Melanocyte of skin (primary cell): ENCODE measurements around a stretch of chr6.

GRCh38 chr6:163338749-163339587 is 75.5 kb upstream of the QKI start:
- CAGE, long polyA plus RNA, 2 experiments = no peak in any of the 2 experiments

GRCh38 chr6:163341425-163342250 is 72.9 kb upstream of the QKI start:
- CAGE, long polyA plus RNA, 2 experiments = no peak in any of the 2 experiments

DNA sequence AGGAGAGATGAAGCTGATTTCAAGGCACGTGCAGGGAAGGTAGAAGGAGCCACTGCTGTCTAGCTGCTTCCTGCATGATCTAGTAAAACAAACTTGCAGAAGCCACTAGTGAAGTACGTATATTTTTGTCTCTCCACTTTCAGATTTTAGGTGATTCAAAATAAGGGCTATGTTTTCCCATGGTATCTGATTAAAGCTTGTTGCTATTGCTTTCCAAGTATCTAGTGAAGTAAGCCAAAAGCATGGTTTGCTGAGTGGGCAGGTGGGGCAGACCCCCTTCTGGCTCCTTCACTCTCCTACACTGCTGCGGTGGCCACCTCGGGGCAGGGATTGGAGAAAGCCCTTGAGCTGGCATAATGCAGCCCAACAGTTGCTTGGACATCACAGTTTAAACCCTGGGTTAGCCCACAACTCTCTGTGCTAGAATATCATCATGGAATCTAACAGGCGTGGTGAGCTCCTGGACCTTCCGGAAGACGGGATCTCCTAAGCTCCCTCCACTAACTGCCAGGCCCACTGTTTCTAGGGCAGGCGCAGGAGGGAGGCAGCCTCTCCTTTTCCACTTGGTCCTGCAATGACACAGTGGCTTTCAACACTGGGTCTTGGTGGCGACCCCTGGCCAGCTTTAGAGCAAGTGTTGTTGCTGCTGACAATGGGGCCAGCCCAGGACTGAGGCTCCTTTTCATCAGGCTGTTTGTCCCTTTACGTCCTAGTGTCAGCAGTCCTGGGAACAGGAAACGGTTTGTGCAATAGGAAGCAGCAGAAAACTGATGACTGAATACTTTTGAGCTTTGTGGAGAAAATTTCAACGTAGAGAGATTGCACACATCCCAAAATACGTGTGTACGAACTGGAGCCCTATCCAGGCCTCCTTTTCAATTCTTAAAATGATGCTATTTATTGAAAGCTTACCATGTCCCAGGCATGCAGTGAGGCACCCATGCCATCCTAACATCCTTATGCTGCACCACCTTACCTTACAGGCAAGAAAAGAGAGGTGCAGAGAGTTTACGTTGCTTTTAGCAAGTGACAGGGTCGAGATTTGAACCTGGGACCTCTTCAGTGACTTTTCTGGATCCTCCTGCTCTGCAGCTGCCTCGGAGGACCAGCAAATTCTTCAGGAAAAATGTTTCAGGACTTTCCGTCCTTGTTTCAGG is 9.7 kb upstream of the QKI start:
- CAGE, long polyA plus RNA, 2 experiments = no peak in any of the 2 experiments

DNA sequence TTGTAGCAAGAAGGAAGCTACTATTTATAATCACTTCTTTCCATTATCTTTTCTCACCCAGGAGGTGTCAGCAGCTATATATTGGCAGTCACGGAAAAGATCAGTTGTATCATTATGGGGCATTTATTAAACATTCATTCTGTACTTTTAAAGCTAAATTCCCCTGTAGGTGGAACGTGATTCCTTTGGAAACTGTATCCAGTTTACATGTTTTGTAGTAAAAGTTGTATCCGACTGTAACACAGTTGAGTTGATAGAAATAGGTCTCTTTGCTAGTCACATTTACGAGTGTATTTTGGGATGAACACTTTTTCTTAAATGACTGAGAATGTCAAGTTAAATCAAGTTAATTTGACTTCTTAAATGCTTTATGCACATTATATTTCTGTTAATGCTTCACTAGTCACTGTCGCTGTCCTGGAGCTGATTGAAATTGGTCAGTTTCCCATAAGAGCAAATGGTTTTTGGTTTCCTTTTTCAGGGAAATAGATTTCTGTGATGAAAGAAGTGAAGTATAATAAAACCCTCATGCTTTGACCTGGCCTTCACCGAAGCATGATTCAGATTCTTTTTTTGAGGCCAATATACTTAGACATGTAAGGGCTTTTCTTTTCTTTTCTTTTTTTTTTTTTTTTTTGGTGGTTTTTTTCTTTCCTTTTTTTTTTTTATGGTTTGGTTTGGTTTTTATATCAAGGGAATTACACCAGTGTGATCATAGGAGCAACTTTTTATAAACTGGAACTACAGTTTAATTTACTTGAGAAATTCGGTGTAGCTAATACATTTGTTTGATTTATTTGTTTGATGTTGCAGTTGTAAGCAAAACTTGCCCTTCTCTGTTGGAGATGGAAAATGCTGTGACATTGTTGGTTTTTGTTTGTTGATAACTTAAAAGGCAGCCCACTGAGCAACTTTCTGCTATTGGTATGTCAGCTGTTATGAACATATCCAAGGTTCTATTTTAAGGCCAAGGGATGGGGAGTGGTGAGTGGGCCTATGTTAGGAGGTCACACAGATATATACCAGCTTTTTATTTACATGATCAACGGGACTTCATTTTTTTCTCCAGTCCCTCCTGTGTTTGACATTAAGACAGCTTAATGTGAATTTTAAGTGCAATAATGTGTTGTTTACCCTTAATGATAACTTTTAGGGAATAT is 5.4 kb downstream of the QKI start:
- CAGE, long polyA plus RNA, 2 experiments = no peak in any of the 2 experiments

- CAGE, long polyA plus RNA, 2 experiments = no peak in any of the 2 experiments
Observed at GRCh38 chr6:163500101-163500527, 85.6 kb downstream of the QKI start.

GRCh38 chr6:163563367-163563758 is 148.8 kb downstream of the QKI start:
- CAGE, long polyA plus RNA, 2 experiments = no peak in any of the 2 experiments

DNA sequence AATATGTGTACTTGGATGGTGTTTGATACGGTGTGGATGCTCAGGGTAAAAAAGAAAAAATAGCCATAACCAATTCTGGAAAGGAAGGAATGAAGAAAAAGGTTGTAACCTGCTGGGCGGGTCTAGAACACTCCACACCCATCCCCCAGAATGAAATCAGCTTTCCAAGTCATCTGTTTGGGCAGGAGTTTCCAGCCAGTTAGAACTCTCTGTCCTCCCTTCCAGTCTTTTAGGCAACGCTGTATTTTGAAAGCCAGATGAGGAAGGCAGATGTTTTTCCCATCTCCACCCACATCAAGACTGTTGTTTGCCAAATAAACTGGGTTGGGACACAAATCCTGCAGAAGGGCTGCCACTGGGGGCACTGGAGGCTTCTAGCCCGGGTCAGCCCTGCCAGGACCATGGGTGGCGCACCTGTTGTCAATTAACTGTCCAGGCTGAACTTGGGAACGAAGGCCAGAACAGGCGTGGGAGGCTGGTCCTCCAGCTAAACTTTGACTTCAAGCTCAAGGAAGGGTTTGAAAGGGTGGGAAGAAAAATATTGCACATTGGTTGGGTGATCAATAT is 297.1 kb downstream of the QKI start:
- CAGE, long polyA plus RNA, 2 experiments = no peak in any of the 2 experiments

DNA sequence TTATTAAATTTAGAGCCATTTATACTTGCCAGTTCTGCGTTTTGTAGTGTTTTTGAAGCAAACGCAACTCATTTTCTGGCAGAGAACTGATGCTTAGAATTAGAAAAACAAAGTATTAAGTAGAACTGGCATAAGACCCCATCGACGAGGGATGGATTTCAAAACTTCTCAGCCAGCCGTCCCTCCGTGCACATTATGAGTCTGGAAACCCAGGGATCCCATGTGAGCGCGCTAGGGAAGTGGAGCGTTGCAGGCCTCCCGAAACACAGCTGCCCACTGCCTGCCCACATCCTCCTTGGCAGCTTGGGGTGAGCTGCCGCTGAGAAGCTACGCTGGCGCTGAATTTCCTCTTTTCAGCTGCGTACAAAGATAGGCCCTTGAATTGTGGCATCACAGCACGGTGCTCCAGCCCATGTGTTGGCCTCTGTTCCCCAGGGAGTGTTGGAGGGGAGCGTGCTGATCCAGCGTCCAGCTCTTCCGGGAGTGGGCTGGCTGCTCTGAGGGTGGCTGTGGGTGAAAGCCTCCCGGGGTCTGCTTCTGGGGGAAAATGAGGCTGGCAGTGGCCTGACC is 297.6 kb downstream of the QKI start:
- CAGE, long polyA plus RNA, 2 experiments = no peak in any of the 2 experiments

- CAGE, long polyA plus RNA, 2 experiments = no peak in any of the 2 experiments
Observed at GRCh38 chr6:163944947-163945524, 530.5 kb downstream of the QKI start.

DNA sequence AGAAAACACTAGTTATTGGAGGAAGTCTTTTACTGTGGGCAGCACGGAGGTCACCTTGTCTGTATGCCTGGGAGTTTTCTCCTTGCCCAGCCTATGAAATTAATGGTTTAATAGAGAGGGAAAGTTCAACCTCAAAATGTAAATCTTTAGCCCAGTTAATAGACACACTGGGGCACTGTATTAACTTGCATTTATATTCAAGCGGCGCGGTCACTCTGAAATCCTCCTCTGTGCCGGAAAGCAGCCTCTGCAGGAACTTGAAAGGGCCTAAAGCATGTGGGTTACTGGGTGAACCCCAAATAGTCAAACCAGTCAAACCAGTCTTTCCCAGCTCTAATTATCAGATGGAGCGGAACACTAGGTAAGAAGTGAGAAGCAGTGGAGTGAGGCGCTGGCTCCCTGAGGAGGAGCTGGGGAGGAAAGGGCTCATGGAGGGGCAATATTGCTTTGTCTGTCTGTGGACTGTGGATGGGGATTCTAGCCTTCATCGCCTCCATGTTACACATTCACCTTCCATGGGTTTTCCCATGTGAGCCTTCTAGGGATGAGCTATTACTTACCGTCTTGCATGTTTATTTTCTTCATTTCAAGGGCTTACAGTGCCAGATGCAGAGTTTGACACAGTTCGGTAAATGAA is 531.3 kb downstream of the QKI start:
- CAGE, long polyA plus RNA, 2 experiments = no peak in any of the 2 experiments

GRCh38 chr6:164322504-164323057 is 908.1 kb downstream of the QKI start:
- CAGE, long polyA plus RNA, 2 experiments = no peak in any of the 2 experiments

DNA sequence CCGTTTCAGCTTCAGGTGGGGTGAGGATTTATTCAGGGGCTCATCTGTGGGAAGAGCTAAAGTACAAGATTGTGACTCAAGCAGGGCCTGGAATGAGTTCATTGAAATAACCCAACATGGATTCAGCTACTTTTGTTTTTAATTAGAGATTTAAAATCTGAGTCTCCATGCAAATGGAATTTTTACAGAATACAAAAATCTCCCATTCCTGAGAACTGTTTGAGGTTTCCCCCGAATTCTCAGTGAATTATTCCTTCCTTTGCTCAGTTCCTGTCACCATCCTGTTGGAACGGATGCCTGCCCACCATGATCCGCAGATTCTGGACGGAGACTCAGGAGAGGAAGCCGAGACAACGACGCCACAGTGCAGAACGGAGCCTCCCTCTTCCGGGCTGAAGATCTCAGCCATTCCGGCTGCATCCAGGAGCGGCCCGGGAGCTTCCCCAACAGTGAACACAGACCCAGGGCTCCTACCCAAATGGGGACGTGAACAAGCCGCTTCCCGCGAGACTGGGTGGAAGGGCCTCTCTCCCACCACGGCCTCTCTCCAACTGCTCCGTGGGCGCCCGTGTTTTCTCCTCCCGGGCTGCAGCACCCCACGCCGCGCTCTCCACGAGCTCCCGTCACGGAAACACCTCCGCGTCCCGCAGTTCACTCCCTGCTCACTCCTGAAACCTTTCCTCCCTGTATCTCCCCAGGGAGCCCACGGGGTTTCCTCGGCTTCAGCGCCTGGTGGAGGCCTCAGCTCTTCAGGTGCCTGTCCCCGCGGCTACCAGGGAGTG is 922.4 kb downstream of the QKI start:
- CAGE, long polyA plus RNA, 2 experiments = no peak in any of the 2 experiments

DNA sequence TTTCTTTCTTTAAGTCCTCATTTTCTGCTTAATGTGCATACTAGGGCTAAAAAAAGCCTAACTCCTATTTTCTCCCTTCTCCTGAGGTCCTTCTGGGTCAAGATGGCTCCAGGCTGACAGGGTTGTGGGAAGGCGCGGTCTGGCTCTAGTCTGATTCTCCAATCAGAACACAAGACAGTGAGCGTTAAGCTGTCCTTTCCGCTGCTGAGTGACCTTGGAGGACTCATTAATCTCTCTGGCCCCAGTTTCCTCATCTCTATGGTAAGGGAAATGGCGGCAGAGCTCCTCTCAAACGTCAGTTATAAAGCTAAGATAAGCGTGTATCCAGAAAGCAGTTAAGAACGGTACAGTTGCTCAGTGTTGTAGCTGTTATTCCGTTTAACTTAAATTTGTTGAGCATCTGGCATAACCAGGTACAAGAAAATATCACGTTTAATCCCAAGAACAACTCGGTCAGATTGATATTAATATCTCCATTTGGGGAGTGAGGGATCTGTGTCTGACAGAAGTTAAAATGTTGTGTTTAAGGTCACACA is 379.7 kb downstream of the C6orf118 start:
- CAGE, long polyA plus RNA, 2 experiments = no peak in any of the 2 experiments

GRCh38 chr6:165648907-165649435 is 14.1 kb downstream of the PDE10A start:
- CAGE, long polyA plus RNA, 2 experiments = no peak in any of the 2 experiments

GRCh38 chr6:165987586-165988731 is 179.7 kb downstream of the TBXT start:
- CAGE, long polyA plus RNA, 2 experiments = no peak in any of the 2 experiments

GRCh38 chr6:166344134-166345062 is 2.1 kb upstream of the SFT2D1 start:
- CAGE, long polyA plus RNA, 2 experiments = no peak in any of the 2 experiments

- CAGE, long polyA plus RNA, 2 experiments = no peak in any of the 2 experiments
Observed at GRCh38 chr6:166418860-166419118, 36.0 kb upstream of the MPC1 start.

DNA sequence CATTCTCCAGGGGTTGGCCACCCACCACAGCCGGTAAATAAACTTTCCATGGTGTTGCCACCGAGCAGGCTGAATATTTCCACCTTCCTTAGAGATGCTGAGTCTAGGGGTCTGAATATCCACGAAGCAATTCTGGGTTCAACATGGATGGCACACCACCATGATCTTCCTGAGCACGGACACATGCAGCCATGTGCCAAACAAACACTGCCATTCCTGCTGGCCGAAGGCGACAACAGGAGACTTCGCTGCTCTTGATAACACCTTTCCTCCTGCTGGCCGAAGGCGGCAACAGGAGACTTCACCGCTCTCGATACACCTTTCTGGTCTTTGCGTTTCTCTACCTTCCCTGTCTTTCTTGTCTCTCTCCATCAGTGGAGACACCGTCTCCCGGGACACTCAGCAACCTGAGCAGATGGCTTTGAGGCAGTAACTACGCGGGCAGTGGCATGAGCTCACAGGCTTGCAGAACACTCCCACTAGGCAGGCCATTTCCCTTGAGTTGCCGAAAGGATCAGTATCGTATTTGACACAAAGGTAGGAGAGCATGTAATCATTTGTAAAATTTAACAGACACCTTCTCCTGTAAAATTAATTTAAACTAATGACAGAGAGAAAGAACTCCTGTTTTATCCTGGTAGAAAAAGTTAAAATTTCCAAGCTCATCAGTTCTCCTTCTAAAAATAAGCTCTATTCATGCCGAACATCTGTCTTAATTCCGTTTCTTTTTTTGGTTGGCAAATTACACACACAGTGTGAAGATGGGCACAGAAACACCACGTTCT is 55.0 kb upstream of the MPC1 start:
- CAGE, long polyA plus RNA, 2 experiments = no peak in any of the 2 experiments

- CAGE, long polyA plus RNA, 2 experiments = no peak in any of the 2 experiments
Observed at GRCh38 chr6:166466505-166467612, 84.1 kb upstream of the MPC1 start.

- CAGE, long polyA plus RNA, 2 experiments = no peak in any of the 2 experiments
Observed at GRCh38 chr6:166469738-166470158, 87.0 kb upstream of the MPC1 start.